Mammary epithelial cell (primary cell): ENCODE measurements around a stretch of chr11.

DNA sequence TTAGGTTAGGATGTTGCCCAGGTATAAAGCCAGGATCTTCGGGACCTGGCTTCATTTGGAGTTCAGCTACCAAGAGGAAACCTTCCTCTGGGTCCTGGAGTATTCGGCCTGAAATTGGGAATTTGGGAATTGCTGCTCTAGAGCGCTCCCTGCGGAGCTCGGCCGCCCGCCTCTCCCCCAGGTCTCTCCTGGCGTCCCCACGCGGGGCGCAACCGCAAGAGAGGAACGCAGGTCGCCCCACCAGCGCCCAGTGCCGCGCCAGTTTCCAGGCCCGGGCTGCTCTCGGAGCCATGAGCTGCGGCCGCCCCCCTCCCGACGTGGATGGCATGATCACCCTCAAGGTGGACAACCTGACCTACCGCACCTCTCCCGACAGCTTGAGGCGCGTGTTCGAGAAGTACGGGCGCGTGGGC, 12.2 kb downstream of the KDM4E start:
- CAGE, long polyA plus RNA, result no peak
- RRBS, result no CpG with 5 or more reads among the region's 31 CpGs

DNA sequence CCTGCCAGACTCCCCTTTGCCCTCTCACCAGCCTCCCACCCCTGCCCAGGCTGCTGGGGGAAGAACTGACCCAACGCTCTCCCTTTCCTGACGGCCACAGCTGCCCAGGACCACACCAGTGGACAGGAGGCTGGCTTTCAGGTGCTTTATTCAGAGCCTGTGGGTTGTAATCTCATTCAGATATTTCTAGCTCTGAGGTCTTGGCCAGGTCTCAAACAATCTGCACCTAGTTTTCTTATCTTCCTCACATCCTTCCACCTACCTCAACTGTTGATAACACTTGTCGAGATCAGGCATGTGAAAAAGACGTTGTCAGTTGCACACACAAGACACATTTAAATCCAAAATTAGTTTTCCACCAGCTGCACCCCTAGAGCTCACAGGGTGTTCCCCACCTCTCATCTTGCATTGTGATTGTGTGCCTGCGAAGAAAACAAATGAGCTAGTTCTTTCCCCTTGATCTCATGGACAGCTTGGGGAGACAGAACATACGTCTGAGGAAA, 1.6 kb downstream of the ENDOD1 start:
- CAGE, long polyA plus RNA, result no peak
- RRBS, result no CpG with 5 or more reads among the region's 6 CpGs

- CAGE, long polyA plus RNA, result no peak
- RRBS, result no CpG with 5 or more reads among the region's 10 CpGs
These were observed 58.2 kb downstream of the SESN3 start for GRCh38 chr11:95172549-95173508.

- CAGE, long polyA plus RNA, result no peak
- RRBS, result no CpG with 5 or more reads among the region's 5 CpGs
These were observed 39.7 kb downstream of the SESN3 start for GRCh38 chr11:95191255-95191650.

DNA sequence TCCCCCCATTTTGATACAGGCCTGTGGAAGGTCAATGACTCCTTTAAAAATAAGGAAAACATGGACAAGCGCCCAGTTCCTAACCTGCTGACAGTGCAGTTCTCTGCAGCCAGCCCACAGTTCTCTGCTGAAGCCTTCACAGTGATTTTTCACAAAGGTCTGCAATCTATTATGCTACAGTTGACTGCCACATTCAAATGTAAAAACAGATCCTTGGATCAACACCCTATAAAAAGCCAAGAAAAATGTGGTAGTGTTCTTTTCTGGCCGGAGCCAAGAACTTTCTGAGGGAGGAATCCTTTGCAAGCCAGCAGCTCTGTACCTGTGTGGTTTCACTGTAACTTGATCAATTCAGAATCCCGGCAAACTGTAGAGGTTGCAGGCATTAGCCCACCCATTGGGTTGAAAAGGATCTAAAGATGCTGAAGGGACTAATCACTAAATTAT, 107.7 kb upstream of the SESN3 start:
- CAGE, long polyA plus RNA, result no peak
- RRBS, result 24% methylated on average over 2 of the region's 3 CpGs

DNA sequence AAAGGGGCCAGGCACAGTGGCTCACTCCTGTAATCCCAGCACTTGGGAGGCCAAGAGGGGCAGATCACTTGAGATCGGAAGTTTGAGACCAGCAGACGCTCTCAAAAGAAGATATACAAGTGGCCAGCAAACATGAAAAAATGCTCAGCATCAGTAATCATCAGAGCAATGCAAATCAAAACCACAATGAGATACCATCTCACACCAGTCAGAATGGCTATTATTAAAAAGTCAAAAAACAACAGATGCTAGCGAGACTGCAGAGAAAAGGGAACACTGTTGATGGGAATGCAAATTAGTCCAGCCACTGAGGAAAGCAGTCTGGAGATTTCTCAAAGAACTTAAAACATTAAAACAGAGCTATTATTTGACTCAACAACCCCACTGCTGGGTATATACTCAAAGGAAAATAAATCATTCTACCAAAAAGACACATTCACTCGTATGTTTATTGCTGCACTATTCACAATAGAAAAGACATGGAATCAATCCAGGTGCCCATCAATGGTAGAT, 96.6 kb downstream of the FAM76B start:
- CAGE, long polyA plus RNA, result no peak
- RRBS, result no CpG with 5 or more reads among the region's 4 CpGs

- CAGE, long polyA plus RNA, result no peak
- RRBS, result no CpG with 5 or more reads among the region's 2 CpGs
These were observed 86.5 kb downstream of the FAM76B start for GRCh38 chr11:95703129-95703448.

DNA sequence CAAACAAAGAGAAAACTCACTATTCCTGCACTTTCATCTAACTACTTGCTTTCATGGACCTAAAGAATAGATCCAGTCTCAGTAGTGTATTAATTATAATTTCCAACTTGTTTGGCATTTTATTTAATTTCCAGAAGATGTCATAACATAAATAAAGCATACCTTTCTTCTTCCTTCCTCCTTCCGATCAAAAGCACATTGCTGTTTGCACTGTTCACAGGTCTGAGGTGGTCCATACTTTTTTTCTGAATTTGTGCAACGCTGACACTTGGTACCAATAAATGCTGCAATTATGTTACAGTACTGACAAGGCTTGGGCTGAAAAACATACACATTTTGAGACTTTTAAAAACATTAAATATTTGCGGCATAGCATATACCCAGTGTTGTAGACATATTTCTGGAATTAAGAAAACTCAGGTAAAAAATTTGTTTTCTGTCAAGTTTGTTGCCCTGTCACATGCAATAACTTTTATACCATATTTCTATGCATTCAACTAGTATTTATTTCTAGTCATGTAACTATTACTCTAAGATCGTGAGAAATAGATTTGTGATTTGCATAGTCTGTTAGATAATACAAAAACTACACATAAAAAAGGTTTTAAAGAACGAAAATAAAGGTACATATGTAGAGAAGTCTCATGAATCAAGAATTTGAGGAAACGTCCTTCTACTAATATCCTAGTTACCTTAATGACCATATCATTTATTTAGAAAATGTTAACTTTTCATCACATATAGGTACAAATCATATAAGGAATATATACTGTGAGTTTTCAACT, 3.4 kb downstream of the FAM76B start:
- CAGE, long polyA plus RNA, result no peak
- RRBS, result no CpG with 5 or more reads among the region's 6 CpGs

- CAGE, long polyA plus RNA, result no peak
- RRBS, result no CpG with 5 or more reads among the region's 6 CpGs
These were observed 3.9 kb downstream of the CEP57 start for GRCh38 chr11:95794139-95794691.

DNA sequence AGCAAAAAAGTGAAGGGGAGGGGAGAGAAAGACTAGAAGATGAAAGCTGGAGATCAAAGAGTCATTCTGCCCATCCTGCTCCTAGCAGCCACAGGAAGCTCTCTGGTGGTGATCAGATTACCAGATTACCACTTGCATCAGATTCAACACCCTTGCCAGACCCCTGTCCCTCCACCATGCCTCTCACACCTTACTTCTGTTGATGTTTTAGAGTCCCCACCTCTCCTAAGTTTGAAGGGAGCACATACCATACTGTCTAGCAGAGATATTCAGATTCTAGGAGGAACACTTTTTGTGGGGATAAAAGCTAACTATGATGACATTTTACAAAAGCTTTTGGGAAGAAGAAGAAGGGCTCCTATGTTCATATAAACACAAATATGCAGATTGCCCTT, 92.4 kb upstream of the MTMR2 start:
- CAGE, long polyA plus RNA, result no peak

DNA sequence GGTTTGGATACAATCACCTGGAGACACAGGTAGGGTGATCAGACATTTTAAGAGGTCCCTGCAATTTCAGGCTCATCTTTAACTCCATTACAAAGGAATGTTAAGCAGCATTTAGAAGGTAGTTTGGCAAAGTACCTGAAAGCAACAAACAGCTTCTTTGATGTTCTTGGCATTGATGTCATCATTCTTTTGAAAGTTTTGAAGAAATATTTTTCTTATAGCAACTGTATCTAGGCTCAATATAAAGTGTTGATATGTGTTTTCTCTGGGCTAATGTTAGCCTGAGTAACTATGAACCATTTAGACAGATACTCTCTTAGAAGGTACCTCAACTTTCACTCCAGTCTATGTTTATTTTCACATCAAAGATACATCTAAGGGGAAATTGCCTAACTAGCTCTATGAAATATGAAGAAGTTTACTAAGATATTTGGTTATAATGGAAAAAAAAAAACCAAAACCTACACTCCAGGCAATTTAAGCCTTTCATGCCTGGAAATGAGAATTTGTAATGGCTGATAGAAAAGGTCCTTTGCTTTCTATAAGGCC, 181.6 kb upstream of the MTMR2 start:
- CAGE, long polyA plus RNA, result no peak

DNA sequence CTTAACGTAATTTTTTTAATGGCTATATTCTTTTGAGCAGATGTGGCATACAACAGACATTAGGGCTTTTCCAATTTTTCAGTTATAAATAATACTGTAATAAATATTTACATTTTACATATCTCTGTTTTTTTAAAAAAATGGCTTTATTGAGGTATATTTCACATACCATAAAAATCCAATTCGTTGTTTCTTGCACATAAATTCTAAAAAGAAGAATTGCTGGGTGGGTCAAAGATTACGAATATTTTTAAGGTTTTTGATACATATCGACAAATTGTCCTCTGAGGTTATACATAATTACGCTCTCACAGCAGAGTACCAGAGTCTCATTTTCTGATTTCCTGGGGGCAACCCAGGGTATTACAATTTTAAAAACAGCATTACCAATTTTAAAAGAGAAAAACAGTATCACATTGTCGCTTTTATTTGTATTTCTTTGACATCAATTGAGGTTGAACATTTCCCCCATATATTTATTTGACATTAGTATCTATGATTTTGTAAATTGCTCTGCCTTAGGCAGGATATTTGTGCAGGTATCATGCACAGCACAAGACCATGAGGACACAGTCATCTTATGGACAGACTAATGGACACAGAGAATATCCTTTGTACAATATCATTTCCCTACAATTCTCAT, 177.5 kb downstream of the MAML2 start:
- CAGE, long polyA plus RNA, result no peak
- RRBS, result no CpG with 5 or more reads among the region's 6 CpGs

DNA sequence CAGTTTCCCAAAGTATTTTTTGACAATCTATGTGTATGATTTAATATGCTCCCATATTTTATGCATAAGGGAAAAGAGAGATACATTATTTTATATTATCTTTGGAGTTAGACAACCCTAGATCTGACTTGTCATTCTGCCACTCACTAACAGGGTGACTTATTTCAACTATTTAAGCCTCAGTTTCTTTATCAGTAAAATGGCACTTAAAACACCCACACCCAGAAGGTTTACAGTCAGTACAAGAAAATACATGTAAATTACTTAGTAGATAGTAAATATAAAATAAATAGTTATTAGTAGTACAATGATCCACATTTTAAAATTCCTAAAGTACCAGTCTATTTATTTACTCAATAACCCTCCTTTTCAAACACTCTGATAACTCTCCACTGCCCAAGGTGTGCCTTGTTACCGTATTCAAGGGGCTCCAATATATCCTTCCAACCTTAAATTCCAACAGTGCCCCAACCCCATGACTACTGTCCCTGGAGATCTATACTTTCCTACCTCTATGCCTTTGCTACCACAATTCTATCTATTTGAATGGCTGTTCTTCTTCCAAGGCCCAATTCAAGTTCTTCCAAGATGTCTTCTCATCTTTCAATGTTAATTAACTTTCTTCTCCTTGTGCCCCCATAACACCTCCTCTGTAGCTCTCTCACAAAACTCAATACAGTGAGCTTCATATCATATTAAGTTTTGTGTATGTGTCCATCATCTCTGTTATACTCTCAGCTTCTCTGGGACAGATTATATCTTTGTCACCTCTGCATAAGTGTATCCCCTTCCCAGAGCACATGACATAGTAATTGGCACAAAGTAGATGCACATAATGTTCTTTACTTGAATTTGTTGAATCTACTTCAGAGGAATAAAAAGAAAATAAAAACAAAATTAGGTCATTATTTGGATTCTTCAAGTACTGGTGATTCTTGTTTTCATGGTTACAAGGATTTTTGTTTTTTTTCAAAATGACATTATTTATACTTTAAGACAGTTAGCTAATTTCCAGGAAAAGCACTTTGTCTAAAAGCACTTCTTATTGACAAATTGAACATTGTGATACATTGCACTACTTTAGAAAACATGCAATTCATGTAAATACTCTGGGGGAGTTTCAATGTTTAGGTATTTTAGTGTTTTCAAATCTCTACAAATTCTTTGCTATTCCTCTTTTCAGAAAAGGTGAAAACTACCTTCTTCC, 118.7 kb downstream of the MAML2 start:
- CAGE, long polyA plus RNA, result no peak
- RRBS, result no CpG with 5 or more reads among the region's 1 CpG

DNA sequence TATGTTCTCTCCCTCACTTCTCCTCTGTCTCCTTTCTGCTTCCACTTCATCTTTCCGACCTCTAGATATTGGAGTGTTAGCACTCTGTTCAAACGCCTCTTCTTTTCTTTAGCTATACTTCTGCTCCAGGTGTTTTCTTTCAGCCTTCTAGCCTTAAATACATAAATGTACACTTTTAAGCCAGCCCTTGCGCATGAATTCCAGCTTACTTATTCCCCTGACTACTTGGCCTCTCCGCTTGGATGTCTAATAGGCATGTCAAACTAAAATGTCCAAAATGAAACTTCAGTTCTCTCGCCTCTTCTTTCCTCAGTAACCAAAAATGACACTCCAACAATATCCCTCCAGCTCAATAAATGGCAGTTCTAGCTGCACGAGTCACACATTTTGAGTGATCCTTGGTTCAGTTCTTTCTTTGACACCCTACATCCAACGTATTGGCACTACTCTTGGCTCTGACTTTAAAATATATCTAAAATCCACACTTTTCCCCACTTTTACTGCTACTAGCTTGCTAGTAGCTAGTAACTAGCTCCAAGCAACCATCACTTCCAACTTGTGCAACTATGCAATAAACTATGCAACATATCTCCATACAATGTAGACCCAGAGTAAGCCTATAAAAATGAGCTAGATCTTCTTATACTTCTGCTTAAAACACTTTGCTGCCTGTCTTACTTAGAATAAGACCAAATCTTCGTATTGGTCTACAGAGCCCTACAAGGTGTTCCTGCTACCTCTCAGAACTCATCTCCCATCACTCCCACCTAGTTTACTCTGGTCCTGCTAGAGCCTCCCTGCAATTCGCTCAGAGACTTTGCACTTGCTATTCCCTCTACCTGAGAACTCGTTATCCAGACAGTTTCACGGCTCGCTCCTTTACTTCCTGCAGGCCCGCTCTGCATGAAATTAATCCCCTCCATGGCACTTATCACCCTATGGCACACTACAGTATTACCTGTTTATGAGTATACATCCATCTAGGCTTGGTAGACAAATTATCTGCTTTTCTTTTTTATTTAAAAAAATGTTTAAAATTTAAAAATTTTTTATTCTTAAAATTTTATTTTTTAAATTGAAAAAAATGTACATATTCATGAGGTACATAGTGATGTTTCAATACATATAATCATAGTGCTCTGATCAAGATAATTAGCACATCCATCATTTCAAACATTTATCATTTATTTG, 93.4 kb downstream of the MAML2 start:
- CAGE, long polyA plus RNA, result no peak
- RRBS, result no CpG with 5 or more reads among the region's 13 CpGs

GRCh38 chr11:96272563-96273320, 70.3 kb downstream of the MAML2 start:
- CAGE, long polyA plus RNA, result no peak
- RRBS, result no CpG with 5 or more reads among the region's 3 CpGs

- CAGE, long polyA plus RNA, result no peak
- RRBS, result no CpG with 5 or more reads among the region's 5 CpGs
These were observed 59.0 kb downstream of the MAML2 start for GRCh38 chr11:96283689-96284687.

DNA sequence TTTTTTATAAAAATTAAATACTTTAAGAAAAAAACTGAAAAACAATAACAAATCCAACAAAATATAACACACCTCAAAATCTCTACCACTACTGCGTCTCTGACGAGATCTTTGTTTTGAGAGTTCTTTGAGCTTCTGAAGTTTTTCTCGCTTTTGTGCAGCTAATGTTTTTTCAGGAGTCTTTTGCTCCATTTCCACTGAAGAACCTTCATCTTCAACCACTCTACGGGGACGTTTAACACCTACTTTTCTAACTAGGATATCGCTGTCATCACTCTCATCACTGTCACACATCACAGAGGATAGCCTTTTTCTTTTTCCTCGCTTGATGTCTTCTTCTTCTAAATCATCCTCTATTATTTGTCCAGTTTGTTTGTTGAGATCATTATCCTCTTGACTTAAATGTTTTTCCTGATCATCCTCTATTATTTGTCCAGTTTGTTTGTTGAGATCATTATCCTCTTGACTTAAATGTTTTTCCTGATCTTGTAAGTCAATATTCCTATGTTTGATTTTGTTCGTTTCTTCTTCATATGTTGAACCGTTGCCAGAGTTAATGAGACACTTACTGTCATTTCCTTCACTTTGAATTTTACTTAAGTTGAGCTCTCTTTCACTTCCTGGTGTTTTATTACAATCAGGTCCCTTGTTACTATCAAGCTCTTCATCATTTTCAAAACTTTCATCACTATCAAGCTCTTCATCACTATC, 5.7 kb downstream of the CCDC82 start:
- CAGE, long polyA plus RNA, result no peak
- RRBS, result no CpG with 5 or more reads among the region's 9 CpGs

GRCh38 chr11:97333622-97334005, 943.8 kb downstream of the JRKL start:
- CAGE, long polyA plus RNA, result no peak
- RRBS, result no CpG with 5 or more reads among the region's 1 CpG

GRCh38 chr11:100688188-100688547, 1.1 kb downstream of the ARHGAP42 start:
- CAGE, long polyA plus RNA, result no peak
- RRBS, result no CpG with 5 or more reads among the region's 2 CpGs

GRCh38 chr11:100715087-100715746, 28.1 kb downstream of the ARHGAP42 start:
- CAGE, long polyA plus RNA, result no peak
- RRBS, result no CpG with 5 or more reads among the region's 3 CpGs